Mammary epithelial cell (primary cell): ENCODE results near the genes RETN and TGFBR3L.

DNA sequence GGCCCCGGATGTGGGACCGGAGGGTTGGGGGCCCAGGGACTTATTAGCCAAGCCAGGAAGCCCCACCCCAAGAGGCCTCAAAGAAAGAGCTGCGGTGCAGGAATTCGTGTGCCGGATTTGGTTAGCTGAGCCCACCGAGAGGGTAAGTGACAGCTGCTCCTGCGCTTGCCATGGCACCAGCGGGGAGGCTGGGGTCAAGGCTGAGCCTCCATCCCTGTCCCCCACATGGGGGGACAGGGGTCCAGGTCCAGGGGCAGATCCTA, at the start of gene RETN:
Gene RETN (plus strand): TSS at position 70 of the 263 bp plus-strand sequence.
- CAGE, long polyA plus RNA = no peak
- RRBS = 84% methylated on average over 4 of the region's 8 CpGs

DNA sequence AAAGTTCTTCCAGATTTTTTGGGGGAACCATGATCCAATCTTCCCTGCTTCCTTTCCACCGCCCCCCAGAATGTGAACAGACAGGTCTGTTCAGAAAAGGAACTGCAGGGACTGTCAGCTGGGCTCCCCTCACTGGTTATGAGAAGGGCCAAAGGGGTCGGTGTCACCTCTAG, 4.6 kb downstream of the TRAPPC5 start:
- CAGE, long polyA plus RNA = no peak
- RRBS = no CpG with 5 or more reads among the region's 2 CpGs

- CAGE, long polyA plus RNA = no peak
- RRBS = no CpG with 5 or more reads among the region's 8 CpGs
Measured at GRCh38 chr19:7749011-7749498, 1.7 kb upstream of the CD209 start.

DNA sequence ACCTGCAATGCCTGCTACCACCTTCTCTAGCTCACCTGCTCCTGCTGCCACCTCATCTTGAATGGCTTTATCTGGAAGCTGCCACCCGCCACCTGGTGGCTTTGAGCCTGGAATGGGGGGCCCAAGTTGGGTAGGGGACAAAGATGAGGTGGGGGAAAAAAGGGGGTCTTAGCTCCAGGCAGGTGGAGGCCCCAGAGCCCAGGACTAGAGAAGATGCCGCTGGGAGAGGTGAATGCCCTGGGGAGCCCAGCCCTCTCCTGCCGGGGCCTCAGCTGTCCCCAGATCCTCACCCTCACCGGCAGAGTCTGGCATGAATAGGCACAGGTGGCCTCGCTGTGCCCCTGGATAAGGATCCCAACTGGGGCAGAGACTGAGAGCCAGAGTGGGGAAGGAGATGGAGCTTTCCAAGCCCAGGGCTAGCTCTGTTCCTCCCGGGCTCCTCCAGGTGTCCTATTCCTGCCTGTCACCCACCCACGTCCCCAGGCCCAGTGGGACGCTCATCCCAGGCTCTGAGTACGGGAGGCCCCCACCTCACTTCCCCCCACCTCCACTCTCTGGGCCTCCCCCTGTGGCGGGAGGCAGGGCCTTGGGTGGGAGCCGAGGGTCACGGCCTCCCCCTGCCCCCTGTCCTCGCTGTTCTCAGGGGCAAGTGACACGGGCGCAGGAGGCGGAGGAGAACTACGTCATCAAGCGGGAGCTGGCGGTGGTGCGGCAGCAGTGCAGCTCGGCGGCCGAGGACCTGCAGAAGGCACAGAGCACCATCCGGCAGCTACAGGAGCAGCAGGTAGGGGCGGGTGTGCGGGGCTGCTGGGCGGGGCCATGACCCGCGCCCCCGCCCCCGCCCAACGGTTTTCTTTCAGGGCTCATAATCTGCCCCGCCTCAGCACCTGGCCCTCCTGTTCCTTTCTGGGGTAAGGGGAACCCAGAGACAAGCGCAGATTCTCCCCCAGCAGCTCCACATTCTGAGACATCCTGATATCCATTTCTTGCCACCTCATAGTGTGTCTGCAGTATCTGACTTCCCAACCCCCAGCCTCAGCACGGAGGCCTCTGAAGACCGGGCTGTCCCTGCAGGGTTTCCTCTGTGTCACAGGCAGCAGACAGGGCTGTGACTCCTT, 16.3 kb downstream of the PRR36 start:
- CAGE, long polyA plus RNA = no peak
- RRBS = 94% methylated on average over 1 of the region's 36 CpGs

- CAGE, long polyA plus RNA = no peak
- RRBS = 2% methylated on average over 35 of the region's 65 CpGs
Measured at GRCh38 chr19:7868826-7869503, 5.2 kb downstream of the PRR36 start.

GRCh38 chr19:7914775-7915060, at the start of gene TGFBR3L:
TGFBR3L (plus strand) TSS chr19:7914830.
- CAGE, long polyA plus RNA = no peak
- RRBS = no CpG with 5 or more reads among the region's 10 CpGs

DNA sequence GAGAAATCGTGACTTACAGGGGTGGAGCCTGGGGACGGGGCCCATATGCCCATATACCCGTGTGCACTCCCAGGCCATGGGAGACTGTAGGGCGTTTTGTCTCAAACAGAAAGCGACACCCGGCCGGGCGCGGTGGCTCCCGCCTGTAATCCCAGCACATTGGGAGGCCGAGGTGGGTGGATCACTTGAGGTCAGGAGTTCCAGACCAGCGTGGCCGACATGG, 1.0 kb upstream of the SNAPC2 start:
- CAGE, long polyA plus RNA = no peak
- RRBS = no CpG with 5 or more reads among the region's 13 CpGs

DNA sequence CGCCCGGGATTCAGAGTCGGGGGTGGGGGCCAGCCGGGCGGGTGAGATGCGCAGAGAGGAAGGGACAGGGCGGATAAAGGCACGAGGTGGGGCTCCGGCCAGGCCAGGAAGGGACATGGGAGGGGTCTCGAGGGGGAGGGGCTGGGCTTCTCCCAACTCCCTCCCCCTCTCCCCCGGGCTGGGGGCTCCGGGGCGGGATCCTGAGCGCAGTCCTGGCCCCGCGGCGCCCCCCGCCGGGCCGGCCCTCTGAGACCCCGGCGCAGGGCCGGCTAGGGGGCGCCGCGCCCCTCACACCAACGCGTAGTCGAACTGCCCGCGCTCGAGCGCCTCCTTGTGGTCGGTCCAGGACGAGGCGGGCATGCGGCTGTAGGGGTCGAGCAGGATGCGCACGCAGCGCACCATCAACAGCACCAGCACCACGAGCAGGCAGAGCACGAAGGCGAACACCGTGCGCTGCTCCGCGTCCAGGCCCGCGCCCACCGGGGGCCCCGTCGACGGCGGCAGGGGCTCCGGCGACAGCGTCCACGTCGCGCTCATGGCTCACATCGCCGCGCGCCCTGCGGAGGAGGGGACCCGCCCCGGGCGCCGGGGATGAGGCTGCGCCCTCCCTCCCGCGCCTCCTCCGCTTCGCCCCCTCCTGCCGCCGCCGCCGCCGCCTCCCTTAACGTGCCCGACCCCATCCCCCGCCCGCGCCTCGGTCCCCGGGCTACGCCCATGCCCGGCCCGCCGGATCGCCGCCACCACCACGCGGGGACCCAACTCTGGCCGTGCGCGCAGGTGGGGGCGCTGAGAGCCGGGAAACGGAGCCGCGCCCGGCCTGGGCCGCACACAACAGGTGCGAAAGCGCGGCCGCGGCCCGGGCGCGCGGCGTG, 697 bp downstream of the CTXN1 start:
- CAGE, long polyA plus RNA = no peak
- RRBS = 3% methylated on average over 51 of the region's 115 CpGs

DNA sequence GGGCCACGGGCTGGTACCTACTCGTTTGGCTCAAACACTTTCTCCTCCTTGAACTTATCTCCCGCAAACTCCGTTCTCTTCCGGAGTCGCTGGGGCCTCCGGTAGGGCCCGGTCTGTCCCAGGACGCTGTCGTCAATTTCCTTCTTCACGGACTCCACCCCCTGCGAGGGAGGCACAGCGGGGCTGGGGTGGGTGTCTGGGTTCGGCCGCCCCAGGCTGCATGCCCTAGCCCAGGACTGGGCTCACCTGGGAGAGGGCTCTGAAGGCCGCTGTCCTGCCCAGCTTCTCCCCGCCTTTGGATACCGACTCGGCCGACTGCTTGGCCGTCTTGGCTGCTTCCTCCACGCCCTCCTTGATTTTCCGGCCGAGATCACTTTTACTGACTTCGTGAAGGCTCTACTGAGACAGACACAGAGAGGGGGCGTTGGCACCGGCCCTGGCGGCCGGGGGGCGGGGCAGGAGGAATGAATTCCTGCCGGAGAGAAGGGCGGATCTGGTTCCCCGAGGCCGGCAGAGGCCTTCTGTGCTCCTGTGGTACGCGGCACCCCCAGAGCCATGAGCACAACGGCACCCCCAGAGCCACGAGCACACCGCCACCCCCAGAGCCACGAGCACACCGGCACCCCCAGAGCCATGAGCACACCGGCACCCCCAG, 8.0 kb upstream of the CTXN1 start:
- CAGE, long polyA plus RNA = no peak
- RRBS = no CpG with 5 or more reads among the region's 42 CpGs

DNA sequence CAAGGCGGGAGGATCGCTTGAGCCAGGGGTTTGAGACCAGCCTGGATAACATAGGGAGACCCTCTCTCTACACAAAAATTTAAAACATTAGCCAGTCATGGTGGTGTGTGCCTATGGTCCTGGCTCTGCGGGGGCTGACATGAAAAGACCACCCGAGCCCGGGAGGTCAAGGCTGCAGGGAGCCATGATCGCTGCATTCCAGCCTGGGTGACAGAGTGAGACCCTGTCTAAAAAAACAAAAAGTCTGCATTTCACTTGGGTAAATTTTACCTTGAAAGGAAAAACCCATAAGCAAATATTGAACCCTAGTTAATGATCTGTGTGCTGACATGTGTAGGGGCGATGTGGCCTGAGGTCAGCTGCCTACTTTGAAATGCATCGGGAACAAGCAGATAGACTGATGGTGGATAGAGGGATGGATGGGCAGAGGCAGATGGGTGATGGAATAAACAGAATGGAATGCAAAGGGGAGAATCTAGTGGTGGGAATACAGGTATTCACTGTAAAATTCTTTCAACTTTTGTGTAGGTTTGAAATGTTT, 37.2 kb downstream of the CERS4 start:
- CAGE, long polyA plus RNA = no peak
- RRBS = no CpG with 5 or more reads among the region's 8 CpGs

DNA sequence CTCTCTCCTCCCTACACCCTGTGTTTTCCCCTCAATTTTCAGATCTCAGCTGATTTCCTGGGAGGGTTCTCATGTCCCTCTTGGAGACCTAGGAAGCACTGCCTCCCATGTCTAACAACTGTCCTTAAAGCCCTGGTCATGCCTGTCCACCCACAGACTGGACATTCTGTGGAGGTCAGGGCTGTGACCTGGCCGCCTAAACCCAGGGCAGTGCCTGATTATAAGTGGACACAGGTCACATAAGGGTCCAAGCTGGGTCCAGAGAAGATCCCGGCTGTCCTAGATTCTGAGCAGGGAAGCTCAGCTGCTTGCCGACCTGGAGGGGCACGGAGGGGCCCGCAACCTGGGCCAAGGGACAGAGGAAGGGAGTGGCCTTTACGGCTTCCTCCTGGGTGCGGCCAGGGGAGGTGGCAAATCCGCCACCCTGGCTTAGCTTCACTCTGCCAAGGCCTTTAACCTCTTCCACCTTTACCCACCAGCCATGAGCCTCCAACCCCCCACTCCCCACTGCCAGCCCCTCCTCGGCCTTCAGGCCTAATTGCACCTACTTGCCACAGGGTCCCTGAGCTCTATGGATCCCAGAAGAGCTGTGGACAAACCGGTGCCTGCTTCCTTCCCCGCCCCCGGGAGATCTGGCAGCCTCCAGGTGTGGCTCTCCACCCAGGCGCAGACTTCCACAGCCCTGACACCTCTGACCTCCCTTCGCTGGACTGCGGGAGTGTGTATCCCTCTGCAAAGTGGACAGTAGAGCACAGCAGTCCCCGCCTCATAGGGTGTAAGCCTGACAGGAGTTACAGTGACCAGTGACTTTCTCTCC, 1.8 kb downstream of the CD320 start:
- CAGE, long polyA plus RNA = no peak
- RRBS = no CpG with 5 or more reads among the region's 16 CpGs

- CAGE, long polyA plus RNA = no peak
- RRBS = 2% methylated on average over 11 of the region's 28 CpGs
Measured at GRCh38 chr19:8320510-8321270, 485 bp downstream of the NDUFA7 start.

- CAGE, long polyA plus RNA = no peak
- RRBS = no CpG with 5 or more reads among the region's 4 CpGs
Measured at GRCh38 chr19:8322550-8322807, 1.2 kb downstream of the RPS28 start.

DNA sequence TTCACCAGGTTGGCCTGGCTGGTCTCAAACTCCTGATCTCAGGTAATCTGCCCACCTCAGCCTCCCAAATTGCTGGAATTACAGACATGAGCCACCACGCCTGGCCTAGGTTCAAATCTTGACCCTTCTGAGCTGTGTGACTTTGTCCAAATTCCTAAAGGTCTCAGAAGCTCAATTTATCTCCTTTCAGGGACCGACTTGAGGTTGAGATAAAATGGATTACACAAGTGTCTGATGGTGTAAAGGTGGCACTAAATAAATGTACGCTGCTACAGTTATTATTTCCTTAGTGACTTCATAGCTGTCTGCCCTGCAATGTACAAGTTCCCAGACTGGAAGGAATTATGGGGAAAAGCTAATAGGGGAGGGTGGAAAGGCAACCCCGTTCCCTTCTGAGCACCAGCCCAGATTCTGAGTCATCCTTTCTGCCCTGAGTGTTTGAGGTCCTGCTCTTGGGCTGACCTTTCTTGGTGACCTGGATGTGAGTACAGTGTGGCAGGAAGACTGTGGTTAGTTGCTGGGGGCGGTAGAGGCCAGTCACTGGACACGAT, 8.5 kb upstream of the ANGPTL4 start:
- CAGE, long polyA plus RNA = no peak
- RRBS = no CpG with 5 or more reads among the region's 6 CpGs

- CAGE, long polyA plus RNA = no peak
- RRBS = 2% methylated on average over 5 of the region's 37 CpGs
Measured at GRCh38 chr19:8390563-8391161, 502 bp downstream of the RAB11B start.

GRCh38 chr19:8396528-8397600, 6.7 kb downstream of the RAB11B start:
- CAGE, long polyA plus RNA = no peak
- RRBS = no CpG with 5 or more reads among the region's 29 CpGs

- CAGE, long polyA plus RNA = no peak
- RRBS = no CpG with 5 or more reads among the region's 11 CpGs
Measured at GRCh38 chr19:8468508-8469404, 24.0 kb downstream of the HNRNPM start.

DNA sequence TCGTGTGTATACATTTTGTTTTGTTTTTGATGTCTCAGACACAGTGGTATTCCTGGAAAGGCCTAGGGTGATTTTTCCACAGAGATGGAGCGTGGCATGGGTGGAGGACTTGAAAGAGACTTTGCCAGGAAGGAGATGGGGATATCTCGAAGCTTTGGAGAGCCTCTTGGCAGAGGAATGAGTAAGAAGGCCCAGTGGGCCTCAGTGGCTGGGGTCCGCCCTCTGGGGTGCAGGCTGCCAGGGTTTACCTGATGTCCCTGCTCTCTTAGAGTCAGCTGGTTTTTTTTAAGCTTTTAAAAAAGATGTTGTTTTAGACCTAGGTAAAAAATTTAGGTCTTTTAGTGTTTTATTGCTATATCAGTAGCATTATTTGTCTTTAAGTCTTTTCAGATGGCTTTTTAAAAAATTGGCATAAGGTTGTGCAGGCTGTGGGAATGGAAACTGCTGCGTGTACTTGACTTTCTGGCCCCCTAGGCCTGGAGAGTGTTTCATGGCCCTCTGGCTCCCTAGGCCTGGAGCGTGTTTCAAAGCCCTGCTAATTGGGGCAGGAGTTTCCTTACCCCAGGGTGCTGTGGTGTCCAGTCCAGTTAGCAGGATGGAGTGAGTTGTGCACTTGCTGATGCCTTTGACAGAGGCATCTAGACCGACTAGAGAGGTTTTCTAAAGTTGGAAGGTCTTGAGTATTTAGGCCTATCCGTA, 24.0 kb downstream of the PRAM1 start:
- CAGE, long polyA plus RNA = no peak
- RRBS = no CpG with 5 or more reads among the region's 8 CpGs

GRCh38 chr19:8544151-8544825, 30.3 kb upstream of the ZNF414 start:
- CAGE, long polyA plus RNA = no peak
- RRBS = no CpG with 5 or more reads among the region's 24 CpGs

DNA sequence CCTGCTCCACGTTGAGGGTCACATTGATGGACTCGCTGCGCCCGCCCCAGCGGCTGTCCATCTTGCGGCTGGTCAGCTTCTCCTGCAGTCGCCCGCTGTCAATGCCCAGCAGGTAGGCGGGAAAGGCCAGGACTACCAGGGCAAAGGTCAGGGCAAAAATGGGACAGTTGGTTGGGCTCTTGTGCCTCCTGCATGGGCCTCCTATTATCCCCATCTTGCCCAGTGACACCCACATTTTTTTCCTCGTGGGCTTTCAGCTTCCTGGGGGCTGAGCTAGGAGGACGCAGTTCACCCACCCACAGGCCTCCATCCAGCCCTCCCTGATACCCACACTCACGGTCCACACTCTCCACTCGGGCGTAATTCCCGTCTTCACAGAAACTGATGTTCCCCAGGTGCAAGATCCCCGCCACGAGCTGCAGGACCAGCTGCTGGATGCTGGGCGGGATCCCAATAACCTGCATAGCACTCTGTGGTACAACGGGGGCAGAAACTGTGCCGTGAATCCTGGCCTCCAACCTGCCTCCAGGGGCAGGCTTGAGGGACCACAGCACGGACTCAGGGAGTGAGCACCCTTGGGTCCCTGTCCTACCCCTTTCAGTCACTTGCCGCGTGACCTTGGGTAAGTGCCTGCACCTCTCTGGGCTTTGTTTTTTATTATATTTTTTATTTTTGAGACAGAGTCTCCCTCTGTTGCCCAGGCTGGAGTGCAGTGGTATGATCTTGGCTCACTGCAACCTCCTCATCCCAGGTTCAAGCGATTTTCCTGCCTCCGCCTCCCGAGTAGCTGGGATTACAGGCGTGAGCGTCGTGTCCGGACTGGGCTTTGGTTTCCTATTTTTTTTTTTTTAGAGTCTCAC, 26.8 kb downstream of the MYO1F start:
- CAGE, long polyA plus RNA = no peak
- RRBS = no CpG with 5 or more reads among the region's 30 CpGs